Aortic smooth muscle cell (primary cell): ENCODE measurements around a stretch of chr3.

DNA sequence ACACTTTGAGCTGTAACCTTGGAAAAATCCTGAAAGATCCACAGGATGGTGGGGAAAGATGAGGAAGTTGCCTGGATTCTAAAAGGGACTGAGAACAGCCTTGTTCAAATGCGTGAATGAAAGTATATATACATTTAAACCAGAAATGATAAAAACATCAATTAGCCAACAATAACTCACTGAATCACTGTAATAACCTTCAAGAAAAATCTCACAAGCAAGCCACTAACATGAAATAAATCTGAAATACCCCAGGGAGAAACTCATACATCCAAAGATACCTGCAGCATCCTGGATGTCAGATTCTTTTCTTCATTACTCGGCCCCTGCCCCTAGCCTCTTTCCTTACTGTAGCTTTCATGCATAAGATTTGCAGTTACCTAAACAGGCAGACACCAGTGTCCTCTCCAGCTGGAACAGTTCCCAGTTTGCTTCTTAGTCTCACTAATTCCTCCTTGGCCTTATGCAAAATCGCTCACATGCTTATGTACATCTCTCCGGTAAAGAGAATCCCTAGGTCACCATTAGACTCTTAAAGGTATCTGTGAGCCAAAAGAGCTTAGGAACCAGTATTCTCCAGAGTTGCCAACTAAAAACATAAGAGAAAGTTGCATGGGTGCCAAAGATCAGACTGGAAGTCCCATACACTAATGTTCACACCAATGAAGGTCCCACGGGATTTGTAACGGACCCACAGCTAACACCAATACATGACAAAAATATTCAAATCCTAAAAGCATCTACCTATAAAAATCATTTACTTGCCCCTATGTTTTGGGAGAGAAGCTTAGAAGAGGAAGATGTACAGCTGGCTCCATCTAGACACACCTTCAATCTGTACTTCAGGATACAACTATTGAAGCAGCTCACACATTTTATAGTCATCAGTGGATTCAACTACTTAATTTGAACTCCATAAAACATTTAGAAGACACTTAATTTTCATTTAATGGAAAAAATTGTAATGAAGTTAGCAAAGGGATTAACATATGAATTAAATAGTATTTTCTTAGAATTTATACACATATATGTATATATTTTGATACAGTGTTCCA, 66.6 kb downstream of the CBLB start:
- RRBS = no CpG with 5 or more reads among the region's 6 CpGs

DNA sequence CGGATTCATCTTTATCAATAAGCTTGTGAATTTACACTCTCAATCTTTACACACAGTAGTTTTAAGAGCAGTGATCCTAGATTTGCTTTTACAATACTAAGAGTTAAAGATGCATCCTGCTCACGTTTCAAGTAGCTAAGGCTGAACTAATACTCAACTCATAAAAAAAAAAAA, 1.2 kb downstream of the CBLB start:
- RRBS = no CpG with 5 or more reads among the region's 2 CpGs

- RRBS = no CpG with 5 or more reads among the region's 3 CpGs
Observed at GRCh38 chr3:105907055-105907414, 38.2 kb upstream of the CBLB start.

DNA sequence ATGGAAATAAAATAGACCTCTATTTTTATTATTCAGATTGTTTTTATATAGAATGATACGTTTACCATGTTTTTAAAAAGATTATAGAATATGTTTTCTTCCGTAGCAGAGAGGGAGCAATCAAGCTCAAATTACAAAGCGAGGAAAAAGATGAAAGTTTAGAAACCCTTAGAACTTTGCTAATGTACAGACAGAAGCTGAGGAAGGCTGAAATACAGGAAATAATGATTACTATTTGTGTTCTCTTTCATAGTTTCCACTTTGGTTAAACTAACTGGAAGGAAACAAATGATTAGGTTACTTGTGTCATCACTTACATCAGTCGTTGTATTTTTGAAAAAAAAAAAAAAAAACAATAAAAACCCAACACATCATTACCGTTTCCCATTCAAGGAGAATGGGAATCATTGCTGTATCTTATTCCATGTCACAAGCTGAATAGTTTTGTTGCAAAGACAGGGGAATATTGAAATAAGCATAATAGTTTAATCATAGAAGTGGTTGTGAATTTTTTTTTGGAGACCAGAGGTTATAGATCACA, 337.8 kb upstream of the CBLB start:
- RRBS = no CpG with 5 or more reads among the region's 5 CpGs

DNA sequence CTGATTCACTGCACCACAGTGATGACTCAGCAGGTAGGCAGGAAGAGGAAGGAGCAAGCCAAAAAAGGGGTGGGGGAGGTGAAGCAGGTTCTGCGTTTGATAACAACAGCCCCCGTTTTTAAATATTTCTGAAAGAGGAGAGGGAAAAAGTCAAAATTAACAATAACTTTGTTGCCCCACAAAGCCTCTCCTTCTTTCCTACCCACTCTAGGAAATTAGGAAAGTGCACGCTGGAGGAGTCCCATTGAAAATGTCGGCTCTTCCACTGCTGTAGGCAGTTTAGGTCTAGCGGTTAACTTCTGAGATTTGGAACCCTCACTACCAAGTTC, 9.8 kb upstream of the CCDC54 start:
- RRBS = no CpG with 5 or more reads among the region's 5 CpGs

GRCh38 chr3:107429770-107430285, 52.6 kb downstream of the CCDC54 start:
- RRBS = 2% methylated on average over 10 of the region's 22 CpGs

- RRBS = no CpG with 5 or more reads among the region's 9 CpGs
Observed at GRCh38 chr3:107432193-107432530, 54.9 kb downstream of the CCDC54 start.

- RRBS = no CpG with 5 or more reads among the region's 5 CpGs
Observed at GRCh38 chr3:107548974-107549980, 26.5 kb downstream of the BBX start.

GRCh38 chr3:107698937-107699479, 176.2 kb downstream of the BBX start:
- RRBS = 70% methylated on average over 2 of the region's 8 CpGs

GRCh38 chr3:107699663-107700191, 177.0 kb downstream of the BBX start:
- RRBS = no CpG with 5 or more reads among the region's 2 CpGs

- RRBS = no CpG with 5 or more reads among the region's 11 CpGs
Observed at GRCh38 chr3:107928185-107928577, 162.7 kb downstream of the CD47 start.

- RRBS = no CpG with 5 or more reads among the region's 4 CpGs
Observed at GRCh38 chr3:108088459-108089094, 2.3 kb downstream of the CD47 start.

DNA sequence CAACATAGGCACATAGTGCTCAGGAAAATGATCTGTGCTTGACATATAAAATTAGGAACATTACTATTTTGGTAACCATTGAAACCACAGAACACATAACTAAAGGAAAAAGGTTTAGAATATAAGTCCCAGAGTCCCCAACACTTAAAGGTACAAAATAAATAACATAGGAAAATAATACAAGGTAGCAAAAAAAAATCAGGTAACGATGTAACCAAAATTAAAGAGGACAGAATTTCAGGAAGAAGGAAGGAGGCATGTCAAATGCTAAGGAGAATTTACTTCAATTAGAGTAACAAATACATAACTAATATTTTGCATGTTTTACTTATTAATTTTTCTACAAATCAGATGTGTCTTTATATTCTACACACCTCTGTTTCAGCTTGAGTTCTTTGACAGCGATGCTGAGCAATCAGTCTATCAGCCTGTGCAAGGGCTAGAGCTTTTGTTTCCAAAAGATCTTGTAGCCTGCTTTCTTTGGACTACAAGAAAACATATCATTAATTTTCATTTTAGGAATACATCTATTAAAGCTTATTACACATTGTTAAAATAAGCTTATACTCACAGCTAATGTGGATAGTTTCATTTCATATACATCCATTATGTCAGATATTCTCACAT, 29.7 kb downstream of the CIP2A start:
- RRBS = no CpG with 5 or more reads among the region's 2 CpGs

GRCh38 chr3:108749320-108749659, 7.9 kb downstream of the RETNLB start:
- RRBS = no CpG with 5 or more reads among the region's 19 CpGs

GRCh38 chr3:108862684-108863256, 40.2 kb downstream of the TRAT1 start:
- RRBS = no CpG with 5 or more reads among the region's 6 CpGs

- RRBS = no CpG with 5 or more reads among the region's 6 CpGs
Observed at GRCh38 chr3:109806747-109807490, 469.6 kb upstream of the DPPA4 start.

DNA sequence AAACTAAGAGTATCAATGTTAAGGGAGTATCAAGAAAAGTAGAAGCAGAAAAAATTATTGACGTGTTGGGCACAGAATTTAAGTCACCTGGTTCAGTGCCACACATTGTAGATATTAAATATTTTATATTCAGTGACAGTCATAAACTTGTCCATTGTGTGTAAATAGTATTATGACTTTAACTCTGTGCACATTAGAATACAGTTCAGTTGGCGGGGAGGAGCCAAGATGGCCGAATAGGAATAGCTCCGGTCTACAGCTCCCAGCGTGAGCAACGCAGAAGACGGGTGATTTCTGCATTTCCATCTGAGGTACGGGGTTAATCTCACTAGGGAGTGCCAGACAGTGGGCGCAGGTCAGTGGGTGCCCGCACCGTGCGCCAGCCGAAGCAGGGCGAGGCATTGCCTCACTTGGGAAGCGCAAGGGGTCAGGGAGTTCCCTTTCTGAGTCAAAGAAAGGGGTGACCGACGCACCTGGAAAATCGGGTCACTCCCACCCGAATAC, 631.7 kb upstream of the NECTIN3 start:
- RRBS = no CpG with 5 or more reads among the region's 19 CpGs

- RRBS = no CpG with 5 or more reads among the region's 8 CpGs
Observed at GRCh38 chr3:111592840-111593480, 2.2 kb downstream of the ZBED2 start.

- RRBS = no CpG with 5 or more reads among the region's 5 CpGs
Observed at GRCh38 chr3:111610205-111610615, 15.1 kb upstream of the ZBED2 start.